GM19240 (cell line): ENCODE results near the gene SIX4.

GRCh38 chr14:60282991-60283661 is 34.1 kb downstream of the PPM1A start:
- RRBS = no CpG with 5 or more reads among the region's 5 CpGs

GRCh38 chr14:60304479-60304843 is 55.4 kb downstream of the PPM1A start:
- RRBS = no CpG with 5 or more reads among the region's 7 CpGs

- RRBS = no CpG with 5 or more reads among the region's 4 CpGs
These were observed 68.5 kb downstream of the PPM1A start for GRCh38 chr14:60317416-60318126.

DNA sequence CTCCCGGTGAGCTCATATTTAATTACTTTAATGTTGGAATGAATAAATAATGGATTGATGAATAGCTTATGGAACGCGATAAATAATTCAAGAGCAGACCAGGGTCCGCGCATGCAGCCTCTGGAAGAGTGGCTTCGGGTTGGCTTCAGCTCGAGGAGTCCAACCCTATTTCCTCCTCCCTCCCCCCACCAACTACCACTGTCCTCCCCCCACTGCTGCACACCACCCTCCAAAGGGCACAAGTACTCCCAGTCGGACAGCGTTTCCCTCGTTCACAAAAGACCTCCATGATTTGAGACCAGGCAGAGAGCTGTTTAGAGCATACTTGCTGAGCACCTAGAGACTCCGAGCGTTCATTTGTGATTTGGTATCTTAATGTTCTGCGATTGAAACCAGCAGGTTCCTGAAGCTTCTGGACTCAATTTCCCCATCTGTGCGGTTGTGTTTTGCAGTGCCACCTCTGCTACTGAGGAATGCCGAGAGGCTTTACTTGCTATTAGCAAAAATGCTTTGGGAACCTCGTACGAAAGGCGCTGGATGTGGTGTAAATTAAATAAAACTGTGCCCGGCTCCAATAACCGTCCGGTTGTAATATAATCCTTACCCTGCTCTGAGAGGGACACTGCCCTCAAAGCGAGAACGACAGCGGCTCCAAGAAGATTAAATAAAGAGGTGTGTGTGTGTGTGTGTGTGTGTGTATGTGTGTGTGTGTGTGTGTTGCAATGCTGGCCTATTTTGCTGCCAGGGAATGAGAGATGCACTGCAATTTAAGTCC is 823 bp upstream of the SIX1 start:
- RRBS = no CpG with 5 or more reads among the region's 24 CpGs

DNA sequence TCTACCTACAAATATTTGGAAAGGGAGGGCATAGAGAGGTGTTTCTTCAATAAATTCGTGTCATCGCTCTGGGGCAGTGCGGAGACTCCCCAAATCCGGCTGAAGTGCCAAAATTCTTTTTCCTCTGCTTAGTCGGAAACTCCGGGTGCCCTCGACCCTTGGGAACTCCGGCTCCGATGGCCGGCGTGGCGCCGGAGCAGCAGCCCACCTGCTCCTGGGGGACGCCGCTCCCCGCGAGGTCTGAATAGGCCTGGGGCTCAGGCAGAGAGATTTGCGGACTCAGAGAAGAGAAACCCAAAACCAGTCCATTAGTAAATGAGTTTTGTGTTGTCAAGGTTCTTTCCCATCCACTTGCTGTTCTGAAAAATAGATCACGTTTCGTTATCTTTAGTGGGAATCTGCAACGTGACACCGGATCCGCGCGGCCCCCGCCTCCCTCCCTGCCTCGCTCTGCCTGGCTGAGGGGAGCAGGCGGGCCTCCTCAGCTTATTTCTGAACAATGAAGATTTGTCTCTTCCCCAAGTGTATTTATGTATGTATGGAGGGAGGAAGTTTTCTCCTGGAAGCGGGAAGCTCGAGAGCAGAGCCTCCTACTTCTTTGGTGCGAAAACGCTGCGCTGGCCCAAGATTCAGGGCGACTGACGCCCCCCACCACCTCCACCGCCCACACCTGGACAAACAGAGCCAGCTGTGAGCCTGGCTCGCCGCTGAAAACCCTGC is 3.6 kb upstream of the SIX1 start:
- RRBS = 40% methylated on average over 2 of the region's 38 CpGs

DNA sequence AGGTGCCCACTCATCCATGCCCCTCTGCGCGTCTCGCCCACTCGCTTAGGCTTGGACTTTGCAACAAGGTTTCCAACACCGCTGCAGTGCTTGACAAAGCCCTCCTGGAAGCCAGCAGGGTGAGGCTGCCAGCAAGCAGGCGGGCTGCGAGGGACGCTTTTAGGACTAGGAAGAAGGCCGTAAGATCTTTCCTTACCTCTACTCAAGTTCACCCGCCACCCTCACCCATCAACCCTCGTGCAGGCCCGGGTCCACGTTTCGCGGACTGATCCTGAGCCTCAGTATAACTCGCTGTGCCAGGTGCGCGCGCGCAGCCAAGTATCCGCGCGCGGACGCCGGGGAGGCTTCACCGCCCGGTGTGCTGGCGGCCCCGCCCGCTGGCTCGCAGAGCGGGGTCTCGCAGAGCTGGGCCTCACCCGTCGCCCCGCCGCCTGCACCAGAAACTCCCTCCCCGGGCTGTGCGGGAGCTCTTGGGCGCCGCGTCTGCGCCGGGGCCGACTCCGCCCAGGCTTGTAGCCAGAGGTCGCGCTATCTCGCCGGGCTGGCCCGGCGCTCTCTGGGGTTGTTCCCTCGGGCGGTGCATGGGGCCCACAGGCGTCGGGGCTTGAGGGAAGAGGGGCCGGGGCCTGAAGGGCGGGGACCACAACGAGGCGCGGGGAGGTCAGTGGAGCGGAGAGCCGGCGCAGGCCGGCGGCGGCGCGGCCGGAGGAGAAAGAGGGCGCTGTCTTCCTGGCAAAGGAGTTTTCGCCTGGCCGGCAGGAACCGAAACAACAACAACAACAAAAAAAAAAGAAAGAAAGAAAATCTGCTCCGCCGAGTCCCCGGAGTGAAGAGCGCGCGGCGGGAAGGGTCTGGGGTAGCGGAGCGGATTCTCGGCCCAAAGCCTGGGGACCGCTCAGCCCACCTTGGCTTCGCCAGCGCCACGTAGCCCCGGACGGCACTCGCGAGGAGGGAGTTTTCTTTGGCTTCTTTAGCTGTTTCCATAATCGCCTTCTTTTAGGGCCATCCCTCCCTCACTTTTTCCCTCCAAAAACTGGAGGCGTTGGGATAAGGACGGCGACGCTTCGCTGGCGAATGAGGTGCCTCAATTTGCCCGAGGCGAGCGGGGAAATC is 7.7 kb upstream of the SIX1 start:
- RRBS = 2% methylated on average over 59 of the region's 103 CpGs

DNA sequence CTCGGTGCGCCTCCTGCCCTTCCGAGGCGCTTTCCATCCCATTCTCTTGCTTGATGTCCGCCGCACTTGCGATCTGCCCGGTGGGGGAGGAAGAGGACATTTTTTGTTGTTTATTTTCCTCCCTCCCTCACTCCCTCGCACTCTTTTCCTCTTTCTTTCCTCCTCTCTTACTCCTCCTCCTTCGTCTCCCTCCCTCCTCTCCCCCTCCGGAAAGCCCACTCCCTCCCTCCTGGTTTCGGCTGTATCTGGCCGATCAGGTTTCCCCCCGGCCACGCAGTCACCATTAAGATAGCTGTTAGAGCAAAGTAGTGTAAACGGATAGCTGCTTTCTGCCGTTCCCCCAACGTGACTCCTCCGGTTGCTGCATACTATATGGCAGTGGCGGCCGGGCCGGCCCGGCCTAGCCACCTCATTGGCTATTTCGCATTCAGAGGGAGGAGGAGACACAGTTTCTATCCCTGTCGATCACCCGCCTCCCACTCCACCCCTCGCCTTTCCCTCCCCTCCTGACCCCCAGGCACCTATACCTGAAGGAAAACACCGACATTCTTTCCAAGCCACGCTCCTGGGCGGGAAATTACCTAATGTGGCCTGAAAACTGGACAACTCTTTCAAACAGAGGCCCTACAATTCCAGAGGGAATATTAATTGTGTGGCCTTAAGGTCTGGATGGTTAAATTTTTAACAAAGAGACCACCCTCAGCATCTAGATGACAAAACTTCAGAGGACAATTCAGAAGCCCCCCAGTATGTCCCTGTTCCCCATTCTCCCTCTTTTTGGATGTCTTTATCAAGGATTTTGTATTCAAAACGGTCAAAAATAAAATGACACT is at the start of gene SIX4:
Gene SIX4, minus strand, starts transcription at position 377 of the 833 bp plus-strand sequence.
- RRBS = 2% methylated on average over 8 of the region's 31 CpGs

DNA sequence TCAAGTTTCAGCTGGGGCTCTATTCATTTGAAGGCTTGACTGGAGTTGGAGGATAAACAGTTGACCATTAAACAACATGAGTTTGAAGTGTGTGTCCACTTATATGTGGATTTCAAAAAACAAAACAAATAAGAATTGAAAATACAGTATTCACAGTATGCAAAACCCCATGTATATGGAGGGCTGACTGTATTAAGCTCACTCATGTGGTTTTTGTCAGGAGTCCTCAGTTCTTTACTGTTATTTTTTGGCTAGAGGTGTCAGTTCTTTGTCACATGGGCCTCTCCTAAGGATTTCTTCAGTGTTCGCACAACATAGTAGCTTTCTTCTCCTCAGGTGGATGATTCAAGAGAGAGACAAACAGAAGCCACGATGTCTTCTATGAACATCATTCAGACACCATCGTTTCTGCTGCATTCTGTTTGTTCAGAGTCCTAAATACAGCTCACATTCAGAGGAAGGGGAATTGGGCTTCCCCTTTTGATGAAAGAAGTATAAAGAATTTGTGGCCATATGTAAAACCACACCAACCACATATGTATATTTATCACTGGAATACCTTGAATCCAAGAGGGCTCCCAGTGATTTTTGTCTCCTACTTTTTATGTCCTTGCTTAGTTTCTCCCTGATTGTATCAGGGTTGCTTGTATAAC is 18.8 kb downstream of the MNAT1 start:
- RRBS = no CpG with 5 or more reads among the region's 3 CpGs

DNA sequence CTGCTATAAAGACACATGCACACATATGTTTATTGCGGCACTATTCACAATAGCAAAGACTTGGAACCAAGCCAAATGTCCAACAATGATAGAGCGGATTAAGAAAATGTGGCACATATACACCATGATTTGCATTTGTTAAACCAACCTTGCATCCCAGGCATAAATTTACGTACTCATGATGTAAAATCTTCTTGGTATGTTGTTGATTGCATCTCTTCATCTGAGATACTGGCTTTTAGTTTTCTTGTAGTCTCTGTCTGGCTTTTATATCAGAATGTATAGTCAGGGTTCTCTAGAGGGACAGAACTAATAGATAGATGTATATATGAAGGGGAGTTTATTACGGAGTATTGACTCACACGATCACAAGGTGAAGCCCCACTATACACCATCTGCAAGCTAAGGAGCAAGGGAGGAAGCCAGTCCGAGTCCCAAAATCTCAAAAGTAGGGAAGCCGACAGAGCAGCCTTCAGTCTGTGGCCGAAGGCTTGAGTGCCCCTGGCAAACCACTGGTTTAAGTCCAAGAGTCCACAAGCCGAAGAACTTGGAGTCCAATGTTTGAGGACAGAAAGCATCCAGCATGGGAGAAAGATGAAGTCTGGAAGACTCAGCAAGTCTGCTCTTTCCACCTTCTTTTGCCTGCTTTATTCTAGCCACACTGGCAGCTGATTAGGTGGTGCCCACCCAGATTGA is 90.6 kb downstream of the TRMT5 start:
- RRBS = no CpG with 5 or more reads among the region's 9 CpGs

DNA sequence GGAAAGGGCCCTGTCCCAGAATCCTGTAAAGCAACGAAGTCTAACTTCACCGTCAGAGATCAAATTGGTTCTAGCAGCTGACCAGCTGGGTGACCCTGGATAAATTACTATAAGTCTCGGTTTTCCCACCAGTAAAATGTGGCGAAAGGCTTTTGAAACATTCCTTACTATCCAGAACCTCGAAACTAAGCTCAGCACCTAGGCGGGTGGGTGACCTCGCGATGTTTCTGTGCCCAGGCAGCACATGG is 309 bp downstream of the TRMT5 start:
- RRBS = no CpG with 5 or more reads among the region's 8 CpGs

- RRBS = 87% methylated on average over 2 of the region's 10 CpGs
These were observed 133.7 kb downstream of the TMEM30B start for GRCh38 chr14:61147289-61147944.

GRCh38 chr14:61281678-61282158 is 580 bp upstream of the TMEM30B start:
- RRBS = no CpG with 5 or more reads among the region's 8 CpGs

GRCh38 chr14:61435090-61435539 is 113.7 kb downstream of the PRKCH start:
- RRBS = no CpG with 5 or more reads among the region's 8 CpGs

DNA sequence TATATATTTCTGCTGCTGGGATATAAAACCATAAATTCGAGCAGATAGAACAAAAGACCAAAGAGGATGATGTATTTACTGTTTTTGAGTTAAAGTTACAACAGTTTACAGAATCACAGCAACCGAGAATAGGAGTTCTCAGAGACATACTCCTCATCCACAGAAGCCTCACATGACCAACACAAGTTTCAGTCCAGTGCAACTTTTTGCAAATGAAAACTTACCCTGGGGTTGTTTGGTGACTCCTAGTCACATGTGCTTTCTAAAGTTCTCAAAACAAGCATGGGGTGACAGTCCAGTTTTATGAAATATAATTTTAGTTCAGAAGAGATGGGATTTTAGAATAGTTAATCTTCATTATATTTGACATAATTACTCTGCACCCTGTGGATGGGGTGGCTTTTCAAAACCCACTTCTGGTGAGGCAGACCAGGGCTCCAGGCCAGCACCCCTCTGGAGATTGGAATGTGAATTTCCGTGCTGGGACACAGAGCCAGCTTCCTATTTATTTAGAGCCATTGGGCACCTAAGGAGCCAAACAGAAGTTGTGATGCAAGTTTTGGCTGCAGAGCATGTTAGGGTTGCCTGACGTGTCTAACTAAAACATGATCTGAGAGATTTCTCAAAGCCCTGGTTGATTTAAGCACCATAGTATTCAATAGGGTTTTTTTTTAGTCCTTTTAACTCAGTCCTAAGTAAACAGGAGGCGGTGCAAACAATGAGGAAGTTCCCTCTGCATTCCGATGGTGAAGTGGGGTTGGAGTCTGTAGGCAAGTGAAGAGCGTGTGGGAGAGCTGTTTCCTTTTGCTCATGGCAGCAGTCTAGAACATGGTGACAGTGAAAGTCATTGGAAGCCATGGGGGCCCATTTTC is 117.4 kb downstream of the PRKCH start:
- RRBS = no CpG with 5 or more reads among the region's 7 CpGs

- RRBS = no CpG with 5 or more reads among the region's 9 CpGs
These were observed 156.3 kb downstream of the PRKCH start for GRCh38 chr14:61477634-61478153.

DNA sequence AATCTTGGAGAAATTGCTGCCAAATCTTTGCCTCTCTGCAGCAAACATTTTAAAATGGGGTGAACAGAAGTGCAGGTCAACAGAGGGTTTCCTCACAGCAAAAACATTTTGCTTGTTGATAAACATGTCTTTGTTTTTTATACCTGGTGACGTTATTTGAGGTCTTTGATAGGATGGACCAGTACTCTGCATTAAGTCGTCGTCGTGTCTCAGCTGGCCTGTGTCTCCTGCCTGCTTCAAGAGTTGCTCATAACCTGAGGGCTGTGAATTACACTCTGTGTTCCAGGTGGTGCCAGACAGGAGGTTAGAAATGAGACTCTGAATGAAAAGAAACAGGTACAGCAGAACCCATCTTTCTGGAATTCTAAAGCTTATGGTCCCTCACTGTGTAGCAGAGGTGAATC is 161.0 kb downstream of the PRKCH start:
- RRBS = no CpG with 5 or more reads among the region's 4 CpGs

GRCh38 chr14:61601818-61602604 is 93.3 kb upstream of the HIF1A start:
- RRBS = no CpG with 5 or more reads among the region's 14 CpGs

DNA sequence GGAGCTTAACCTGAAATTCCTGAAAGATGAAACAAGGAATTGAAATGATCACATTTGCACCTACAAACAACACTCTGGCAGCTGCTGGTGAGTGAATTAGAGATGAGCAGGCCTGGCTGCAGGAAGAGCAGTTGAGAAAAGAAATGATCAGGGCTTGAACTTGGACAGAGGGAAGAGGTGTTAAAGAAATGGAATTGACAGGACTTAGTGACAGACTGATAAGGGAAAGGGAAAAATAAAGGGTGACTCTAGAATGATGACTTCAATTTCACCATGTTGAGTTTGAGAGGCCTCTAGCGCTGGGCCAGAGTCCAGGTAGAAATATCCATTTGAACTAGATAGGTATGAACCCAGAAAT is 26.1 kb upstream of the HIF1A start:
- RRBS = no CpG with 5 or more reads among the region's 1 CpG

GRCh38 chr14:61747835-61749035 is 14.0 kb upstream of the SNAPC1 start:
- RRBS = no CpG with 5 or more reads among the region's 2 CpGs